AG04449 (cell line): ENCODE results near the genes ARAP2 and RELL1.

GRCh38 chr4:24838022-24838608, 42.7 kb downstream of the SOD3 start:
- RRBS, result no CpG with 5 or more reads among the region's 11 CpGs

- RRBS, result no CpG with 5 or more reads among the region's 9 CpGs
Measured at GRCh38 chr4:24842289-24842630, 46.9 kb downstream of the SOD3 start.

DNA sequence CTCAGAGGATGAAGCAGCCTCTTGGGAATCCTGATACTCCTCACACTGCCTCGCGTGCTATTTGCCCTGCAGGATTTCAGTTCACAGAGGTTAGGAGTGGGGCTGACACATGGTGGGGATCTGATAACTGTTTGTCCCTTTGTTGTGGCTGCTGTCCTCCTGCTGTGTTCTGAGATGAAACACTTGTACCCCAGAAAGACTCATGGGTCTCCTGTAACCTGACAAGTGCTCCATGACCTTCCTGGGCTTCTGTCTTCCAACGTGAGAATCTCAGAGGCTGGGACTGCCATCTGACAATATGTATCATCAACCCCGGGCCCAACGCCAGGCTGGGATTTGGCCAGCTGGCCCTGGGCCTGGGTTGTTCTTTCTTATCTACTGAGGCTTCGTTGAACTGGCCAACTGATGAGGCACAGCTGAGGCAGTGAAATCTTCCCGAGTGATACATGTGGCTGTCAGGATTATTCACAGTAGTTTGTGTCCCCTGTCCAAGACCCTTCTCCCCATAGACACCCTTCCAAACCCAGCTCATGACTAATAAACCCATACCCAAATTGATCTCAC, 60.8 kb downstream of the SEPSECS start:
- RRBS, result no CpG with 5 or more reads among the region's 7 CpGs

GRCh38 chr4:25440397-25440677, 63.3 kb downstream of the ANAPC4 start:
- RRBS, result no CpG with 5 or more reads among the region's 3 CpGs

DNA sequence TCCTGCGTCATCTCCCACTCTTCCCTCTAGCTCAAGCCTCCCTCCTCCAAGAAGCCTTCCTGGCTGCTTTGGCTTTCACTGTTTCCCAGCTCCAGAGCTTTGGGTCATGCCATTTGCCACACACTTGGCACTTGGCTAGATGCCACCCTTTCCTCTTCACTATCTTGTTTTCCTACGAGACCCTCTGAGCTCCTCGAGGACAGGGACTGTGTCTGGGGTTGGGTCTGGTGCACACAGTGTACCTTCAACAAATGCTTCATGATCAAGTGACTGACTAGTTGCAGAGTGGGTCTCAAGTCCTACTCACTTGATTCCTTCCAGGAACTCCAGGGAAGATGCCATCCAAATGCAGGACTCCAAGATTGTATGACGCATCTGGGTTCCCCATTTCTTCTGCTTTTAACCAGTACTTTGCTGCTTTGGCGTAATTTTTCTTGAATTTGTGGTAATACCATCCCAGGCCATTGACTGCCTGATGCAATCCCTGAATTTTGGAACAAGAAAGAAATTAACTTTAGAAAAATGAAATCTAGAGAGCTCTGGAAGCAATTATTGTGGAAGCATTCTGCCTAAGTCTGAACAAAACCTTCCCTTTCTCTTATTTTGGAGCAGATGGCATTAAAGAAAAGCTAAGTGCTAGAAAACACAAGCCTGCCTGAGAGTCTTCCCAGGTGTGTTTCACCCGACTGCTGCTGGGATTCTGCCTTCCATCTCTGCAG, 80.7 kb downstream of the SEL1L3 start:
- RRBS, result no CpG with 5 or more reads among the region's 6 CpGs

GRCh38 chr4:25820036-25820497, 42.7 kb downstream of the SEL1L3 start:
- RRBS, result no CpG with 5 or more reads among the region's 7 CpGs

DNA sequence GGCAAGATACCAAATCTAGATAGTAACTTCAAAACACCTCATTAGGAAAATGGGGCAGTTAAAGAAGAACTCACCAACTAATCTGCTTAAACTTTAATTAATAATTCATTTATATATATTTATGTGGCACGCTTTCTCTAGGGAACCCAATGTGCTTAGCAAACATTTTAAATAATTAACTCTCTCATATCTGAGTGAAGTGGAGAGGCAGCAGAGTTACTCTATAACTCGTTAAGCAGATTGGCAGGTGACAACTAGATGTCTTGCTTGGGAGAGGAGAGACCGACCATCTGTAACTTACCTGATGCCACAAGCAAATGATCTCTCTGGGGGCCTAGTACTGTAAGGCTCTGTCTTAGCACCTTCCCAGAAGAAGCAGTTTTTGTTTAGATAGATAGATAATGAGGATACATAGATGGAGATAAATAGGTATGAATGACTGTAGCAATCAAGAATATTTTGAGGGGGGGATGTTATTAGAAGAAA, 11.8 kb upstream of the SEL1L3 start:
- RRBS, result no CpG with 5 or more reads among the region's 3 CpGs

- RRBS, result no CpG with 5 or more reads among the region's 2 CpGs
Measured at GRCh38 chr4:26144953-26145472, 175.8 kb upstream of the RBPJ start.

GRCh38 chr4:26172011-26172461, 148.8 kb upstream of the RBPJ start:
- RRBS, result 53% methylated on average over 2 of the region's 10 CpGs

DNA sequence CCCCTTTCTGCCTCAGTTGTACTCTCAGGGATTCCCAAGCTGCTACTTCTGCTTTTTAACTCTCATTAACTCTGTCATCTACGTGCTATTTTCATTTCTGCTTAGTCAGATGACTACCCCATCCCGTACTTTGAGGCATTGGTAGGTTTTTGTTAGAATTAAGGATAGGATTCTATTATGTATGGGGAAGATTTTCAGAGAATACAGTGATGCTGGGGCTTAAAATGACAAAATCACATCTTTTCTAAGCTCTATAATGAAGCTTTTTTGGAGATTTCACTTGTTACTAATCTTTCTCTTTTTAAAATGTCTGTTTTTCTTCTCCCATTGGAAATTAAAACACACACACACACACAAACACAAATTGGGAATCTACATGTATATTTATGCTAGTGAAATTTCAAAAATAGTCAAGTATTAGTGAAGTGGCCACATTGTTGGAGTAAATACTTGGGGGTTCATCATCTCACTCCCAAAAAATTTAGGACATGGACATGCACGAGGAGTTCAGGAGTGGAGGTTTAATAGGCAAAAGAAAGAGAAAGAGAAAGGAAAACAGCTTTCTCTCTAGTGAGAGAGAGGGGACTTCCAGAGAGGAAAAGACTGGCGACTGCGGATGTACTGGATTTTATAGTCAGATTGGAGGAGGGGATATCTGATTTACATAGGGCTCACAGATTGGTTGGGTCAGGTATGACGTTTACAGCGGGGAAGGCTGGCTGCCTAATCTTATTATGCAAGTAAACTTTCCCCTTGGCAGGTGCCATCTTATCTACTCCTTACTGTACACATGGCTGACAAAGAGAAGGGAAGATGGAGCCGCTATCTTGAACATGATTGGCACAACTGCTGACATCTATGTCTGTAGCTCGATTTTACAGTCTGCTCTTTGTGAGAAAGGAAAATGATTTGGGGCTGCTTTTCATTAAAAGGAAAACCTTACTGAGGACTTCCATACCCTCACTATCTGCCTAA, 25.2 kb downstream of the RBPJ start:
- RRBS, result no CpG with 5 or more reads among the region's 9 CpGs

DNA sequence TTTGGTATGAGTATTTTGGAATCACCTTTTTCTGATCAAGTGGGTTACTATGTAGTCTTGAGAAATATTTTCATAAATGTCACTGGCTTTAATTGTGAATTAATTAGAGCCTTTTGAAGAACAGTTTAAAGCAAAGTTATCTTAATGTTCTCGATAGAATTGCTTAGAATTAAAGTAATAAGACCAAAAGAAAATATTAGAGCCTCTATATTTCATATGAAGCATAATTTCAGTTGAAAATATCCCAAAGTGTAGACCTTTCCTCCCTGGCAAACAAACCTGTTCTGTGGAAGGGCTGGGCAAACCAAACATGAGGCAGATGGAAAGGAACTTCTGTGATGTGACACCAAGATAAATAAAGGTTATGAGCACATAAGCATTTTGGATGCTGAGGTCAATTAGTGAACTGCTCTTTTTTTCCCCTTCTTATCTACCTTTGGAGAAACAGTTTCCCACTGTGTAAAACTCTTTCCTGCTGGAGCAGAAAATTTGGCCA, 109.7 kb upstream of the STIM2 start:
- RRBS, result no CpG with 5 or more reads among the region's 1 CpG

DNA sequence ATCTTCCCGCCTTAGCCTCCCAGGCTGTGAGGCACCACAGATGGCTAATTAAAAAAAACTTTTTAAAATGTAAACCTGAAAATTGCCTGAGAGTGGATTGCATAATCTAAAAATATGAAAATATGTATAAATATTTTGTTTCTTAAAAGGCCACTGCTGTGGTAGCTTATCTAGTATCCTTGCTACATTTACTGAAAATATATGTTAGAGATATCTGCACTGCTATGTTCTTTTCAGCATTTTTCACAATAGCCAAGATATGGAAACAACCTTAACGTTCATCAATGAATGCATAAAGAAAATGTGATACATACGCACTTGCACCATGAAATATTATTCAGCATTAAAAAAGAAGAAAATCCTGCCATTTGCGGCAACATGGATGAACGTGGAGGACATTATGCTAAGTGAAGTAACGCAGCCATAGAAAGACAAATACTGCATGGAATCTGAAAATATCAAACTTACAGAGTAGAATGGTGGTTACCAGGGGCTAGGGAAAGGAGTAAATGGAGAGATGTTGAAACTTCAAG, 9.1 kb downstream of the STIM2 start:
- RRBS, result no CpG with 5 or more reads among the region's 6 CpGs

GRCh38 chr4:26878781-26879199, 18.1 kb downstream of the STIM2 start:
- RRBS, result no CpG with 5 or more reads among the region's 4 CpGs

- RRBS, result no CpG with 5 or more reads among the region's 3 CpGs
Measured at GRCh38 chr4:26907664-26908132, 47.1 kb downstream of the STIM2 start.

GRCh38 chr4:30718034-30718539, 2.1 kb upstream of the PCDH7 start:
- RRBS, result 3% methylated on average over 7 of the region's 32 CpGs

DNA sequence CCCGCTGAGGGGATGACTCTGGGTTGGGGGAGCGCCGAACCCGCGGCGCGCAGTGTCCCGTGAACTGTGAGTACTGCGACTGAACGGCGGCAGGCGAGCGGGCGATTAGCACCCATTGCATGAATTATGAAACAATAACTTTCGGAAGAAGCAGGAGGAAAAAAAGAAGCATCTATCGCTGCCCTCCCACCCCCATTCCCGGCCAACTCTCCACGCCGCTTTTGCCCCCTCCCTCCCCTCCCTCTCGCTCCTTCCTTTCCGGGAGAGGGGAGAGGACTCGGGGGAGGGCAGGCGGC, 836 bp downstream of the PCDH7 start:
- RRBS, result 3% methylated on average over 7 of the region's 23 CpGs

DNA sequence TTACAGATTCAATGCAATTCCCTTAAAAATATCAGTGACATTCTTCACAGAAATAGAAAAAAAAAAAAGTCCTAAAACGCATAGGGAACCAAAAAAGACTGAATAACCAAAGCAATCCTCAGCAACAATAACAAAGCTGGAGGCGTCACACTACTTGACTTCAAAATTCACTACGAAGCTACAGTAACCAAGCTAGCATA, 528.5 kb downstream of the PCDH7 start:
- RRBS, result no CpG with 5 or more reads among the region's 3 CpGs

- RRBS, result 3% methylated on average over 53 of the region's 85 CpGs
Measured at GRCh38 chr4:36244237-36245193, at the start of gene ARAP2. TSS of gene ARAP2 (minus strand) at chr4:36244514.

DNA sequence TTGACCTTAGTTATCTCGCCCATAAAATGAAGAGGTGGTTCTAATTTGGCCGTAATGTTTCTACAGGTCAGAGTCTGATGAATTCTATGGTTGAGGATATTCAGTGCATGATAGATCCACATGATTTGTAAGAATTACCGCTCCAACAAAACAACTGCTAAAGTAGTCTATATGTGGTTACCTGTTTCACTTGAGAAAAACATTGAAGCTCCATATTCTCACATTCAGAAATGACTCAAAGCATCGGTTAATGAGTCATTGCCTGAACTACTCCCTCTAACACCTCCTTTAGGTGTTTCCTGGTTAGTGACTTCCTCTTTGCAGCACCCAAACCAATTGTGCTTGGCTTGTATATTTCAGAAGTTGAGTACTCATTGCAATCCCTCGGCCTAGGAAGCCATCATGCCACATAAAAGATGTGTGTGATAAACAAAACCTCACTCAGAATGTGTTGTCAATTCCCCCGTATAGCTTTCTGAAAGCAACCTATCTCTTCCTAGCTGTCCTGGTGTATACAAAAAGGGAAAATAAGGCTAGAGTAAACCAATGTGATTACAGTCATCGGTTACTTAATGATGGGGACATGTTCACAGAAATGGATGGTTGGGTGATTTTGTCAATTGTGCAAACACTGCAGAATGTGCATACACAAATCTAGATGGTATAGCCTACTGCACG, 4.8 kb downstream of the DTHD1 start:
- RRBS, result no CpG with 5 or more reads among the region's 8 CpGs

DNA sequence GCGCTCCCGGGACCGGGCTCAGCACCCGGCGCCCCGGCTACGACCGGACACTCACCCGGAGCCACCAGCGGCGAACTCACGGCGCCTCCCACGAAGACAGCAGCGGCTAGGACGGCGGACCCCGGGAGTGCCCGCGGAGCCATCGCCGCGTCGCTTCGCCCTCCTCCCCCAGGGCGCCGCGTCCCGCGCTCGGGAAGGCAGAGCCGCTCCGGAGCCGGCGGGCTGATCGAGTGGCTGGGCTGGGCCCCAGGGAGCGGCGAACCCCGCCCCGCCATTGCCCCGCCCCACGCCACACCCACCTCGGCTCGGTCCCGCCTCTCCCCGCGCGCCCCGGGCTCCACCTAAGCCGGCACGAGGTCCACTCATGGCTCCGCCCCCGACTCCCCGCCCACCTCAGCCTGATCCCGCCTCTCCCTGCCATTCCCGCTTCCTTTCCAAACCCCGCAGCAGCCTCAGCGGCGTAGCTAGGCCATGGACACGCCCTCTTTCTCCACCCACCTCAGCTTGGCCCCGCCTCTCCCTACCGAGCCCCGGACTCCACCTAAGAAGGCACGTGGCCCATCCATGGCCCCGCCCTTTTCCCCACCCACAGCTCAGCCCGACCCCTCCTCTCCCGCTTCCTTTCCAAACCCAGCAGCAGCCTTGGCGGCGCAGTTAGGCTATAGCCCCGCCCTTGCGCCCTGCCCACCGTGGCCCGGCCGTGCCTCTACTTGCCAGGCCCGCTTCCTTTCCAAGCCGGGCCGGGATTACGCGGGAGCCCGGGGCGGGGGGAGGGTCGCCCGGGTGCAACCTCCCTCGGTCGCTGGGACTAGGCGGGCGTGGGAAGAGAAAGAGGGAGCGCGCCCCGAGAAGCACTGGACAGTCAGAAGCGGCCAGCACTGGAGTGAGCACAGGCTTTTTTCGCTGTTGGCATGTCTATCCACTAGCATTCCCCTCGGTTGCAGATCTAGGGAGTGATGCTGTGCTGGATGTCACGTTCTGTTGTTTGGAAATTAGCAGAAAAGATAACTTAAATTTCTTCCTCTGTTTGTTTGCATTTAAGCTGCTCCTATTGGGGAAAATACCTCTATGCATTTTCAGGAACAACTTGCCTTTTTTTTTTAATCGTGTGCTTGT, at the start of gene RELL1:
RELL1 (minus strand) TSS at position 232 of the 1,116 bp plus-strand sequence.
- RRBS, result under 1% methylated on average over 36 of the region's 95 CpGs